ENCODE measurements around a stretch of chr13.

GRCh38 chr13:110467980-110468316, 93.6 kb downstream of the RAB20 start:
- PRO-cap, result no peak
- RAMPAGE, long total RNA, result no peak

DNA sequence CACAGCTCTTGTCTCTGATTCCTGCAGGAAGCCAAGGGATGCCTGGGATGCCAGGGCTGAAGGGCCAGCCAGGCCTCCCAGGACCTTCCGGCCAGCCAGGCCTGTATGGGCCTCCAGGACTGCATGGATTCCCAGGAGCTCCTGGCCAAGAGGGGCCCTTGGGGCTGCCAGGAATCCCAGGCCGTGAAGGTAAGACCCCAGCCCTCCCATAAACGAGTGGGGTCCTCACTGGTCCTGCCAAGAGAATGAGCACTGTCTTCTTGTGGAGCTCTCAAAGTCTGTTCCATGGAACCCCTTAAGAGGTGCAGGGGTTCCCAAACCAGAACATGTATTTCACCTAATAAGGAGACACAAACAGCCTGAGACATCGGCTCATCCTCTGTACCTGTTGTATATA, 83.5 kb downstream of the RAB20 start:
- PRO-cap, result no peak
- RAMPAGE, long total RNA, result no peak

GRCh38 chr13:110503228-110504099, 58.1 kb downstream of the RAB20 start:
- PRO-cap, result no peak
- RAMPAGE, long total RNA, result no peak

DNA sequence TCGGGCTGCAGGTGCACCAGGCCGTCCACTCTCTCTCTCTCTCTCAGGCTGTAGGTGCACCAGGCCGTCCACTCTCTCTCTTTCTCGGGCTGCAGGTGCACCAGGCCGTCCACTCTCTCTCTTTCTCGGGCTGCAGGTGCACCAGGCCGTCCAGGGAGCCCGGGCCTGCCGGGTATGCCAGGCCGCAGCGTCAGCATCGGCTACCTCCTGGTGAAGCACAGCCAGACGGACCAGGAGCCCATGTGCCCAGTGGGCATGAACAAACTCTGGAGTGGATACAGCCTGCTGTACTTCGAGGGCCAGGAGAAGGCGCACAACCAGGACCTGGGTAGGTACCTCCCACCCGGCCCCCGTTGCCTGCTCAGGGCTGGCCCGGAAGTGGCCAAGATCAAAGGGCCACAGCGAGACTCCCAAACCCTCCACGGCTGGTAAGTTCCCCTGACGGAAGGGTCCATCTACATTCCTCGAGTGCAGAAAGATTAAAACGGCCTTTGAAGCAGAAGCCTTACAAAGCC, 55.2 kb downstream of the RAB20 start:
- PRO-cap, result no peak
- RAMPAGE, long total RNA, result no peak

DNA sequence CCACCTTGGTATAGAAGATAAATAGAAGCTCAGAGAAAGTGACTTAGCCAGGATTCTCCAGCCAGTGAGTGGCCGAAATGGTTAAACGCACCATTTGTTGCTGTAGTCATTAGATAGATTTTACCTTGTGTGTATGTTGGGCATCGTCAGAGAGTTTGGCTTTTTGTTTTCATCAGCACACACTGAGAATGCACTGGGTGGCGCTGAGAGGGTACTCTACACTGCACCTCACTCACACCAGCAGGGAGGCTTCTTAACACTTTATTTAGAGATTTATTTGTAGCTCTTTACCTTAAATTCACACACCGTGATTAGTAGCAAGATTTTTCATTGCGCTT, 1.4 kb downstream of the NAXD start:
- PRO-cap, result no peak
- RAMPAGE, long total RNA, result no peak

GRCh38 chr13:110617692-110618265, 2.4 kb downstream of the NAXD start:
- PRO-cap, result no peak
- RAMPAGE, long total RNA, result no peak

- PRO-cap, result no peak
- RAMPAGE, long total RNA, result no peak
Observed at GRCh38 chr13:110793105-110793550, 79.6 kb downstream of the ING1 start.

DNA sequence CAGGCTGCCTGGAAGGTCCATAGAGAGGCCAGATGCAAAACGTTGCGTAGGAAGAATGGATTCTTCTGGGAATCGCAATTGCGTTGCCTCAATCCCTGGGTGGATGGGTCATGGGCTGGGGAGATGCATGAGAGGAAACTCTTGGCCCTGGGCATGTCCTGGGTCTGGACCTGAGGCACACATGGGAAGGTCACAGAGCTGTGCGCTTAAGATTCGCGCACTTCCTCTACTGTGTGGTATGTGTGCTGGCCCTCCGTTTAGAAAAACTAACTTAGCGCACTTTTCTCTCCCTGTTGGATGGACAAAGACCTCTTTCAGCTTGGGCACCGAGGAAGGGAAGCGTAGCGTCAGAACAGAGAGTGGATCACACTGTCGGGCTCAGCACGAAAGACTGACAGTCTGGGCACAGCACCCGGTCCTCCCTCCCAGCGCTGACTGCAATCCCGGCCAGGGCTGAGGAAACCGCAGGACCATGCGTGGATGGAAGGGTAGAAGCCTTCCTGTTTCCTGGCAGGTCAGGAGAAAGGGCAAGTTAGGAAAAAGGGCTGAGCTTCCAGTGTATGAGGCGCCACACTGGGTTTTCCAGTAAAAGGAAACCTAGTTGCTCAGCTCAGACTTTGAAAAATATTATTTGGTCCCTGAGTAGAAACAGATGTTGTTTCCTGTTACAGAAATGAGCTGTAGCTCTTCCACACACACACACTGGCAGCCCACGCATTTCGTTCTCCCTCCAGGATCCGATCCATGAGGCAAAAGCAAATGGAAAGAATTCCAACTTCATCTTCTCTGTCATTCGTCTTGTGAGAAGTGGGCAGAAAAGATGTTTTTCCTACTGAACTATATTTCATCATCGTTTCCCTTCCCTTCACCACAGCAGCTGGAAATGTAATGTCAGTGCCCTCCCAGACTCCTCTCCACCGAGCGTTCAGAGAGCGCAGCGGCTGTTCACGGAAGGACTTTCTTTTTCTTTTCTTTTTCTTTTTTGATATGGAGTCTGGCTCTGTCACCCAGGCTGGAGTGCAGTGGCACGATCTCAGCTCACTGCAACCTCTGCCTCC, 86.1 kb downstream of the ING1 start:
- PRO-cap, result no peak
- RAMPAGE, long total RNA, result no peak

DNA sequence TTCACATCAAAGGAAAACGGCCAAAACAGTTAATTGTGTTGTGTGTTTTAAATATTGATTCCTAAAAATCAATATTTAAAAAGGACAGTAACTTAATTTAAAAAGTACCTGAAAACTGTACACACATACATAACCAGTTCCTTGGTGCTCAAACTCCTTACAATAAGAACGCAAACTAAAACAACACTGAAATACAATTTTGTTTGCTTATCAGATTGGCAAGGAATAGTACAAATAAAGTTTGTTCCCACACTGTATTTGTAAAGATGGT, 96.3 kb downstream of the ING1 start:
- PRO-cap, result no peak
- RAMPAGE, long total RNA, result no peak

GRCh38 chr13:110821887-110822246, 93.0 kb downstream of the ANKRD10 start:
- PRO-cap, result unidirectional peak, plus-strand start at chr13:110822110
- RAMPAGE, long total RNA, result no peak

DNA sequence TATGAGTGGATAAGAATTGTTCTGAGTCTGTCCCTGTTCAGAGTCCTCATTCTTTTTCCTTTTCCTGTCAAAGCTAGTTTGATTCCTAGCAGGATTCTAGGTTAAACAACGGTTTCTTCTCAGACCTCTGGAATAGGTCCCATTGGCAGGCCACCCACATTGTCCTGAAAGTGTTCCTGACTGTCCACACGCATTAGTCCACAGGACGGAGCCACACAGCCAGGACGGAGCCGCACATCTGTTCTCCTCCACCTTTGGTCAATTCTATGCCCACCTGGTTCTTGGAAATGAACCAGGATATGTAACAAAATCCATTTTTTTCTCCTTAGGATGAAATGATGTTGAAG, 46.1 kb downstream of the ANKRD10 start:
- PRO-cap, result no peak
- RAMPAGE, long total RNA, result no peak

- PRO-cap, result no peak
- RAMPAGE, long total RNA, result no peak
Observed at GRCh38 chr13:110870491-110870767, 44.4 kb downstream of the ANKRD10 start.

DNA sequence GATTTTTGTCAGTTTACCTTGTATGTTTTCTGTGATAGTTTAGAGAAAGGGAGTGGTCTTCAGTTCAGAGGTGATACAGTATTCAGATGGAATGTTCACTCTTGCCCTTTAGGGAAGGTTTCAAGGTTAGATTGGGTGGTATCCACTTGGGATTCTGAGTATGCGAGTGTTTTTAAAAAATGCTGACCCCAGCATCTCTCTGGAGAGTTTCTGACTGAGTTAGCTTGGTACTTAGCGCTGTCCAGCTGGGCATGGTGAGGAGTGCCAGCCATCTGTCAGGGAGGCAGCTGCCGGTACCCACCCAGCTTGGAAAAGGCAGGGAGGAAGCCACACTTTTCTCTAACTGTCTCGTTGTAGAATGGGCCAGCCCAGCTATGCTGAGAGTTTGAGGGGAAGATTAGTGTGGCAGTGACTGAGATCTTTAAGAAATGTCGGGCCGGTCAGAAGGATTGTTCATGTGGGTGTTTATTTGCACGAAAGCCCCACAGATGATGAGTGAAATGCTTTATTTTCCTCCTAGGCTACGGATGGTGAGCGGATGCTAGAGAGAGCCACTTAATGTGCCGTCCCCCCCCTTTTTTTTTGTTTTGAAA, 63.4 kb downstream of the ARHGEF7 start:
- PRO-cap, result no peak
- RAMPAGE, long total RNA, result no peak

- PRO-cap, result no peak
- RAMPAGE, long total RNA, result no peak
Observed at GRCh38 chr13:111209543-111209977, 94.5 kb downstream of the ARHGEF7 start.

GRCh38 chr13:111212036-111212701, 97.1 kb downstream of the ARHGEF7 start:
- PRO-cap, result bidirectional peak, plus-strand start at chr13:111212530, minus-strand start at chr13:111212306
- RAMPAGE, long total RNA, result no peak

DNA sequence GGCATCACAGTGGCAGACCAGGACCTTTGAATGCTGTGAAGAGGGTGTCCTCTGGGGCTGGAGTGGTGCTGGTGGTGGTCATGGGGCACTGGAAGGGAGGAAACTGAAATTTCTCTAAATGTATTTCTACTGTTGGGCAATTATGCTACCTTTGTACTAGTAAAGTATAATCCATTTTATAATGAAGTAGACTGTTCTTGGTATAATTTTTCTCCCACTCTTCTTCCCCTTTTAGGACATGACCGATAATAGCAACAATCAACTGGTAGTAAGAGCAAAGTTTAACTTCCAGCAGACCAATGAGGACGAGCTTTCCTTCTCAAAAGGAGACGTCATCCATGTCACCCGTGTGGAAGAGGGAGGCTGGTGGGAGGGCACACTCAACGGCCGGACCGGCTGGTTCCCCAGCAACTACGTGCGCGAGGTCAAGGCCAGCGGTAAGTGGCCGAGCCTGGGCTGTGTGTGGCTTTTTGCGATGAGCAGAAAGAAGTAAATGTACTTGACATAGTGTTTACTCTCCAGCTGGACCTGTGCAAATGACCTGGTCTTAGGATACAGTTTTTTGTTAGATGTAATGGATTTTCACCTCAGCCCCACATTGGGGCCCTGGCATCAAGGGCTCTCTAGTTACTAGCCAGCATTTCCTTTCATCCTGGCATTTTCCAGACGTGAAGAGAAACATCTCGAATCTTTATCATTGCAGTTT, 102.5 kb downstream of the ARHGEF7 start:
- PRO-cap, result no peak
- RAMPAGE, long total RNA, result no peak

- PRO-cap, result bidirectional peak, plus-strand start at chr13:111345093, minus-strand start at chr13:111344920
- RAMPAGE, long total RNA, result no peak
Observed at GRCh38 chr13:111344559-111345384, 24.3 kb downstream of the TEX29 start.

DNA sequence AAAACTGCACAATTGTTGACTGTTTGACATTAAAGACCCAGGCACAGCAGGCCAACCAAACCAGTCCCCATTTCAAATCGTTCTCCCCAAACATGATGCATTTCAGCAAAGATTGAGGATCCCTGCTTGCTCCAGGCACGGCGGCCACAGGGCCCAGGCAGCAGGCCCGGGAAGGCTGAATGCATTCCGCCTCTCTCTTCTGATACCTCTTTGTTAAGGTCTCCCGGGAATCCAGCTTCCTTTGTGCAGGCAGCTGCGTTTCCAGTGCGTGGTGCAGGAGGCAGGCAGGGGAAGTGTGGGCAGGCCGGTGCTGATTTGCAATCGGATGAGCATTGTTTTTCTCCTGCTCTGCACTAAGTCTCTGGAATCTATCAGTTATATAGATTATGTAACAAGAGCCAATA, 337.7 kb downstream of the TEX29 start:
- PRO-cap, result no peak
- RAMPAGE, long total RNA, result no peak

- PRO-cap, result no peak
- RAMPAGE, long total RNA, result no peak
Observed at GRCh38 chr13:112095460-112095864, 28.5 kb downstream of the SOX1 start.

GRCh38 chr13:112161912-112162285, 95.0 kb downstream of the SOX1 start:
- PRO-cap, result bidirectional peak, plus-strand start at chr13:112162149, minus-strand start at chr13:112162050
- RAMPAGE, long total RNA, result no peak